OVCAR3 (cell line): Measurements from ENCODE around the gene MOB4.

DNA sequence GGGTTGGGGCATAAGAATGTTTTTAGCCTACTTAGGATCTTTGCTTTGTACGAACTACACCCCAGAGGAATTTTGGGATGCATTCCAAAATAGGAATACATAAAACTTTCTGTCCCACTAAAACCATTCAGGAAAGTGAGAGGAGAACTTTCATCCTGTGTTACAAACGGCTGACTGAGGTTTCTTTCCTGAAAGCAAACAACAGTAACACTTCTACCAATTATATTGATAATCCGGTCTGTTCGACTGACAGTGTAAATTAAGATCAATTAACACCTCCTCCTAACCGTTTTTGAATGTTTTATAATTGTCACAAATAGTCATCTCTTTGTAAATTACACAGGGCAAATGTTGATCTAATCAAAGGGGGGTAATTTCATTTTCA, 151.0 kb upstream of the PGAP1 start:
- RRBS = no CpG with 5 or more reads among the region's 5 CpGs

DNA sequence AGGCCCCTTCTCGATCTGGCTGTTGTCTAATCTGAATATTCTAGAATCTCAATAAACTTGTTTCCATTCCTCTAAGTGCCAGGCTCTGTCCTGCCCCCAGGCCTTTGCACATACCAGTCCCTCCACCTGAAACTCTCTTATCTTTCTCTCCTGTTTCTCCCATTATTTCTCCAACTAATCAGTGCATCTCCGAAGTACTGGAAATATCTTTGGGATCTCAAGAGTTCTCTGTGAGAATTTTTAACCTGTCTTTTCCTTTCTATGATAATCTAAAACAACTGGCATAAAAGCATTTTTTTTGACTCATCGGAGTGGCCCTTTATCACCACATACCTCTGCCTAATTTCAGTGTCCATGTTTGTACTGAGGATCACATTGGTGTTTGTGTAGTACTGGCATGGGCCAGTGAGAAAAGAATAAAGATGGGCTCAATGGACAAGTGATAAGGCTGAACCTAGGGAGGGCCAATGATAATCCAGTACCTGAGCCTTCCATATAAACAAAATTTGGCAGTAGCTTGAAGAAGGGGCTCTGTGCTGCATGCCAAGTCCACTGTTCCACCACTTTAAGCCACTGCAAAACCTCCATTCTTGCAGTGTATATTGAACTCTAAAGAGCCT, 168.5 kb upstream of the PGAP1 start:
- RRBS = no CpG with 5 or more reads among the region's 3 CpGs

DNA sequence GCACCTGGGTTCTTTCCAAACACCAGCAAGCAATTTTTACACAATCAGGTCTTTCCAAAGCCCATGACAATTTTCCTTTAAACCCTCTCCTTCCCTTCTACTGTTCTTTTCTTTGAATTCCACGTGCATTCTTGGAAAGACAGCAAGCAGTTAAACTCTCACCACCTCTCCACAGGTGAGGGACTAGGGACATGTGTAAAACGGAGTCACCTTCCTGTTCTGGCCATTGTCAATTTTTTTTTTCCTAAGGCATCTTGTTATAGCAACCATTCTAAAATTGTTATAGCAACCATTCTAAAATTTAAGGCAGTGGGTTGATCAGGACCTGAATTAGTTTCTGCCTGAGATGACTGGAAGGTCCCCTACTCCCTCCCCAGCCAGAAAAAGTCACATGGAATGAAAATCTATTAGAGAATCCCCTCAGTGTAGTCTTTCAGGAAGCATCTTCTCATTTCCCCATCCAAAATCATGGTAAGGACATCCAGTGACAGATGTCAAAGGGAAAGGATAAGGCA, 113.8 kb downstream of the ANKRD44 start:
- RRBS = no CpG with 5 or more reads among the region's 2 CpGs

GRCh38 chr2:197259519-197259761, 51.1 kb downstream of the ANKRD44 start:
- RRBS = no CpG with 5 or more reads among the region's 3 CpGs

DNA sequence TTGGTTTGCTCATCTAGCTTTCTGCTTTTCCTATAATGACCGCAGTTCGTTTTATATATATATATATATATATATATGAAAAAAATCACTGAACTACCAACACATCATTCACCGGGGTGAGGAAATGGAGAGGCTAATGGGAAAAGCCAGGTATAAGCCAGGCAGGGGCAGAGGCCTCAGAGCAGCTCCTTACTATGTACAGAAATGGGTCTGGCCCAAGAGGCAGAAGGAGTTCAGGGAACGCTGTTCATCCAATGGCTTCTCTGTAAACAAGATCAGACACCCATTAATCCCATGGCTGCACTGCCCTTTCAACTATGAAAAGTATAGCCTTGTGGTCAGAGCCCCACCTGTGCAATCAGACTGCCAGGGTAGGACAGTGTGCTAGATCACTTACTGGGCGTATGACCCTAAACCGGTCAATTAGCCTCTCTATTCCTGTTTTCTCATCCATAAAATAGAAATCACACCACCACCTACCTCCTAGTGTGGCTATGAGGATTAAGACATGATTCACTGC, 4.6 kb downstream of the ANKRD44 start:
- RRBS = no CpG with 5 or more reads among the region's 6 CpGs

DNA sequence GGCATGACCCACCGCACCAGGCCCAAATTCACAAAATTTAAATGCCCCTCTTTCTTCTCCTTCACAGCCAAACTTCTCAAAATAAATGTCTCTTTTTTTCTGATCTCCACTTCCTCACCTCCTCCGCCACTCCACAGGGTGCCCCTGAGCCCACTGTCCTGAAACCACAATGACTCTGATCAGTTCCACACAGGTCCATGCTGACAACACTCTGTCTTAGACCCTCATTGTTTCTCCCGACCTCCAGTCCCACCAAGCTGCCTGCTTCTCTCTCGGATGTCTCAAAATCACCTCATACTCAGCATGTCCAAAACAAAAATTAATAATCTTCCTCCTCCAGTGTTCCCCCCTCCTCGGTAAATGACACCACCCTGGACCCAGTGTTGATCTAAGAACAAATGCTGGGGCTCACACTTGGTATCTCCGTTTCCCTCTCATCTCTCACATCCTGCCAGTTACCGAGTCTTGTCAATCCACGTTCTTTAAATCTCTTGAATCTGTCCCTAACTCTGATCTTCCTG, 12.2 kb upstream of the ANKRD44 start:
- RRBS = no CpG with 5 or more reads among the region's 8 CpGs

DNA sequence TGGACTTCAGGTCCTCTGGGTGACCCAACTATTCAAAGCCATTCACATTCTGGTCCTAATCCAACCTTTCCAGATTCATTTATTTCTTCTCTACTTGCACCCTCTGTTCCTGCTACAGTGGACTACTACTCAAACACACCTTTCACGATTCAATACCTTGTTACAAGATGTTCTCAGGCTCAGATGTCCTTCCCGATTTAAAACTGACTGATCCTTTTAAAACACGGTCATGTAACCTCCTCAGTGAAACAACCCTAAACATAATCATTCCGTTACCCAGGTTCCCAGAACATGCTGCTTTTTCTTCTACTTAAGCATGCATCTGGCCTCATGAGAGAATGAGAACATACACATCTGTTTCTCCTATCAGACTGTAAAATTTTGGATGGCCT, 1.2 kb downstream of the SF3B1 start:
- RRBS = no CpG with 5 or more reads among the region's 4 CpGs

GRCh38 chr2:197434047-197434898, 555 bp downstream of the SF3B1 start:
- RRBS = no CpG with 5 or more reads among the region's 39 CpGs

- RRBS = no CpG with 5 or more reads among the region's 13 CpGs
These were observed 1.1 kb upstream of the SF3B1 start for GRCh38 chr2:197435730-197436456.

GRCh38 chr2:197489655-197490713, 9.7 kb downstream of the HSPD1 start:
- RRBS = no CpG with 5 or more reads among the region's 10 CpGs

- RRBS = 3% methylated on average over 27 of the region's 63 CpGs
These were observed at the start of gene MOB4 for GRCh38 chr2:197515185-197516168. MOB4 (plus strand) TSS chr2:197516066.

DNA sequence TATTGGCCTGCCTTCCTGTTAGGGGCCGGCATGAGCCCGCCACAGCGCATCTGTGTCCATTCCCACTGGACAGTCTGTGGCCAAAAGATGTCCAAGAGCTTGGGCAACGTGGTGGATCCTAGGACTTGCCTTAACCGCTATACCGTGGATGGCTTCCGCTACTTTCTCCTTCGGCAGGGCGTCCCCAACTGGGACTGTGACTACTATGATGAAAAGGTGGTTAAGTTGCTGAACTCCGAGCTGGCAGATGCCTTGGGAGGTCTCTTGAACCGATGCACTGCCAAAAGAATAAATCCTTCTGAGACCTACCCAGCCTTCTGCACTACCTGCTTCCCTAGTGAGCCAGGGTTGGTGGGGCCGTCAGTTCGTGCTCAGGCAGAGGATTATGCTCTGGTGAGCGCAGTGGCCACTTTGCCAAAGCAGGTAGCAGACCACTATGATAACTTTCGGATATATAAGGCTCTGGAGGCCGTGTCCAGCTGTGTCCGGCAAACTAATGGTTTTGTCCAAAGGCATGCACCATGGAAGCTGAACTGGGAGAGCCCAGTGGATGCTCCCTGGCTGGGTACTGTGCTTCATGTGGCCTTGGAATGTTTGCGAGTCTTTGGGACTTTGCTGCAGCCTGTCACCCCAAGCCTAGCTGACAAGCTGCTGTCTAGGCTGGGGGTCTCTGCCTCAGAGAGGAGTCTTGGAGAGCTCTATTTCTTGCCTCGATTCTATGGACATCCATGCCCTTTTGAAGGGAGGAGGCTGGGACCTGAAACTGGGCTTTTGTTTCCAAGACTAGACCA, 1.4 kb downstream of the MARS2 start:
- RRBS = 0% methylated on average over 1 of the region's 19 CpGs

GRCh38 chr2:197708258-197709014, 3.3 kb downstream of the MARS2 start:
- RRBS = no CpG with 5 or more reads among the region's 4 CpGs

DNA sequence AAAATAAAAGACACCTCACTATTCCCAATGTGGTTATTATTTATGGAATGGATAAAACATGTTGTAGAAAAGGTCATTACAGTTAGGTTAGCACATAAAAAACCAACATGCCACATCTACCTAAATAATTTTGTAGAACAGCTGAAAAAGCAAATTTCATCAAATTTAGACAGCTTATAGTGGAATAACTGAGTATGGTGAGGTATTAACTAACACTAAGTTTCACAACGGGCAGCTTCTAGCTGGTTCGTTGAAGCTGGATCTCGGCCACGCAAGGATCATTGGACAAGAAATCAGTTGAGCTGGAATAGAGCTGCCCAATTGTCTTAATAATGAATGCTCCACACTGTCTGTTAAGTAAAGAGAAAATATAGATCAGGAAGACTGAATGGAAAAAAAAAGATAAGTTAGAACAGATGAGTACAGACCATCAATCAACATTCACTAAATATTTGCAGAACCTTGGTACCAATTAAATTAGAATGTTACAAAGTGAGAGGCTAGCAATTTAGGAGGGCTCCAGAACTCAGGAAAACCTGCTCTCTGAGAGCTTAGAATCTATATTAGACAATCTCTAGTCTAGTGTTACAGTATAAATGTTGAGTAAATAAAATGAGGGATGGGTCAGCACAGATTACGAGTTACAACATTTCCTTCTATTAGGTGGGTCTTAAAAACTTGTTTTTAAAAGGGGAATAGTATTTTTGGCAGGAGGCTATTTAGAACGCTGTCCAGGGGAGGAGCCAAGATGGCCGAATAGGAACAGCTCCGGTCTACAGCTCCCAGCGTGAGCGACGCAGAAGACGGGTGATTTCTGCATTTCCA, 23.3 kb downstream of the MARS2 start:
- RRBS = no CpG with 5 or more reads among the region's 12 CpGs

DNA sequence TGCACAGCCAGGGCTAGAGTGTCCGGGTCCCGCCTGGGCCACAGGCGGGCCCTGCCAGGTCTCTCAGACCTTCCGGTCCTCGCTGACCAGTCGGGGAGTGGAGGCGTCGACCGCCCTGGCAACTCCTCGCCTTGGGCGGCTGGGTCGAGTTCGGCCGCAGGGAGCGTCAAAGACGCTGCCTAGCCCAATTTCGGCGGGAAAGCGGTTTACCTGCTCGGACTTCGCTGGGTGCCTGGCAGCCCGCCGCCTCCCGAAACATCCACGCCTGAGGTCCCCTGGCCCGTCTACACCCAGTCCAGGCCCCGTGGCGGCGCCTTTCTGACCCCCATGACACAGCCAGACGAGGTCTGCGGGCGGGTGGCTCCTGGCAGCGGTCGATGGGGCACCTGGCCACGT, 340 bp upstream of the BOLL start:
- RRBS = 93% methylated on average over 3 of the region's 35 CpGs

DNA sequence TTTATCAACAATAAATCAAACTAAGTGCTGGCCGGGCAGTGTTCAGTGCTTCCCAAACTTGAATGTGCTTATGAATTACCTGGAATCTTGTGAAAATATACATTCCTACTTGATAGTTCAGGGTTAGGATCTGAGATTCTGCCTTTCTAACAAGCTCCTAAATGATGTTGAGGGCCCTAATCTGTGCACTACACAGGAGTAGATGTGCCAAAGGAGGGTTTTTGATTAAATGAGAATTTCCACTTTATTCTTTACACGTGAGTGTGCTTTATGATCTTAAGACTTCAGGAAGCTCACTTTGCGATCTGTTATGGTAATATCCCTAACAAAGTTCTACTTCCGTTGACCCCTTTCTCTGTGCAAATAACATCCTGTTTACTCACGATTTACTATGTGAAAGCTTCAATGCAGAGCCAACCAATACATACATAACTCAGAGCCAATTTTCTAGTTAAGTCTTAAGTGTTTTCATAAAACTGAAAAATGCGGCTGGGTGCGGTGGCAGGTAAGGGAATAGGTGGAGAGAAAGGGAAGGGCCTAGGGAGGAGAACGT, 87.4 kb downstream of the PLCL1 start:
- RRBS = no CpG with 5 or more reads among the region's 8 CpGs

DNA sequence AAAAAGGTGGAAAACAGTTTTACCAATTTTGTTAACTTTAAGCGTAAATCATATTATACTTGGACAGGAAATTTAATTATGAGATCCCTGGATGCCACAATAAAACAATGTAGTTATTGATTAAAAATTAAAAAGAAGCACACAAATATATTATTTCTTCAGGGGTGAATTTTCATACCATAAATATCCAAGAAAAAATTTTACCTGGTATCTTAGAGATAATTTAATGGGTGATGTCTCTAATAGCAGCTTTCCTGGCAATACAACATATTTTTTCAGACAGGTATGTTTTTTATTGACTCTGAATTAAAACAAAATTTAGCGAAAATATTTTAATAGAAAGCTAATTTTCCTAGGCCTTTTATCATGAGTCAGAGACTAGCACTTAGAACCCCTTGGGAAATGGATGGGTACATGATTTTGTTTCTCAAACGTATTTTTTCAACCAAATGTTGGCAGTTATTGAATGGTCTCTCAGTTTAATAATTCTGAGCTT, 750.7 kb downstream of the PLCL1 start:
- RRBS = no CpG with 5 or more reads among the region's 3 CpGs

- RRBS = no CpG with 5 or more reads among the region's 1 CpG
These were observed 750.9 kb downstream of the SATB2 start for GRCh38 chr2:198706788-198707245.

DNA sequence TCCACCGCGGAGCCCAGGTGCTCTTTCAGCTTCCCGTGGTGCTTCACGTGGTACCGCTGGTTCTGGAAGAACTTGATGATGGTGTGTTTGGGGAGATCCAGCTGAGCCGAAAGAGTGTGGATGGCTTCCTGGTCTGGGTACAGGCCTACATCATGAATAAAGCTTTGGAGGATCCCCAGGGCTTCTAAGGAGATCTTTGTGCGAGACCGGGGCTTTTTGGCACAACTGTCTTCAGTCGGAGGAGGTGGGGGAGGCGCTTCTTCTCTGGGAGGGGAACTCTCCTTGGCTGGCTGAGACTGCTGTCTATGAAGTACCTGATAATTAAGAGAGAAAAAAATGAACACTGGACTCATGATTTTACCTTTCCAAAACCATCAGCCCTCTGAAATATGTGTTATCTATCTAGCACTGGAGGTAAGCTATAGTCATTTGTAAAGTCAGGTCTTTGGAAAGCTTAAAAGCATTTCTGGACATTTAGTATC, 185.3 kb downstream of the SATB2 start:
- RRBS = no CpG with 5 or more reads among the region's 10 CpGs

DNA sequence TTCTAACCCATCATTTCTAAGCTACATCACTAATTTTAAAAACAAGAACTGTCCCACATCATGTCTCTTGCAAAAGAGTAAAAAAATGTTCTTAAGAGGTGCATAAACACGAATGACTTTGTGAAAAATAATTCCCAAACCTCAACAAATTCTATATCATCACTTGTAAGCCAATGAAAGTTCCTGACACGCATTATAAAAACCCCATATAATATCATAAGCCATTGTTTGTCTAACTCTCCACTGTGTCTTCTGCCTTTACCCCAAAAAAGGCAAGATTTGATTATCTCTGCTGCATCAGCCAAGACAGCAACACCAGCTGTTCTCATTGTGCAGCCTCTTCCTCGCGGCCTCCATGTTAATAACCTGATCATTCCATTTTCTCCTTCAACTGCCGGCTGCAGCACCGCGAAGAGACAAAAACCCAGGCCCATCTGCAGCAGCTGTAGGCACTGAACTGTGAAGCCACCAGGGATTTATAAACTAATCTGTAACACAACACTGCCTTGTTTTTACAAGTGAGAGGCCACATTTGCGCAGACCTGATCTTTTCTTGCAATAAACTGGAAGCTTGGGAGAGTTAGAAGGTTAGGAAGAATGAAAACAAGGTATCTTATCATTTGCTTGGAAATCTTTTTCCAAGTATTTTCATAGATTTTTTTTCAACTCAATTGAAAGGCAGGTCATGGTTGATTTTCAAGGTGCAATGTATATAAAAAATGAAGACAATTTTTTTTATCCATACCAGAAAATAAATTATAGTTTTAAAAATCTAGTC, 147.8 kb downstream of the SATB2 start:
- RRBS = no CpG with 5 or more reads among the region's 8 CpGs